Mesothelial cell of epicardium (in vitro differentiated cells): ENCODE results near the genes FOXN4 and C12orf76.

DNA sequence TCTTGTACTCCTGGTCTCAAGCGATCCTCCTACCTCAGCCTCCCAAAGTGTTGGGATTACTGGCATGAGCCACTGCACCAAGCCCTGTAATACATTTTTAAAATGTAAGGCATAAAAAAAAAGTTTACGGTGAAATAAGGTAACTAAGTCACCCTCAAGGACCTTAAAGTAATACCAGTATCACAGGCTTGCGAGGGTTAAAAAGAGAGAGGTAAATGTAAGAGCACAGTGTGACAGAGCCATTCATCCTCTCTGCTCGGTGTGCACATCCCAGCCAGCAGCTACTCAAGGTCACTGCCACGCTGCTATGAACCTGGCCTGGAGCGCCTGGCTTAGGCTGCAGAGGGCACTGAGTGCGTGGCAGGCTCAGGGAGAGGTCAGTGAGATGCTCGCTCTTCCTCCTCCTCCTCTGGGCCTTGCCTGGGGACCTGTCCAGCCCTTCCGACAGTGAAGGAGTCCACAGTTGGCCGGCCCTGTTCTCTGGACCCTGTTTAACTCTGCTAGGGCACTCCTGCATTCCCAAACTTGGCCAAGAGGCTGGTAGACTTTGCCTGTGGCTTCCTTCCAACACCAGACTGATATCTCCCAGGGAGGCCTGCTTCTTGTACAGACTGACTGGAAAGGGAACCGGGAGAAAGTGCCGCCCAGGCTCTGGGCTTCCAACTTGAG is 62.4 kb upstream of the CORO1C start:
- PRO-cap = no peak

GRCh38 chr12:109124817-109125479 is 8.6 kb downstream of the ACACB start:
- PRO-cap = no peak

- PRO-cap = no peak
Observed at GRCh38 chr12:109173819-109174390, 57.5 kb downstream of the ACACB start.

DNA sequence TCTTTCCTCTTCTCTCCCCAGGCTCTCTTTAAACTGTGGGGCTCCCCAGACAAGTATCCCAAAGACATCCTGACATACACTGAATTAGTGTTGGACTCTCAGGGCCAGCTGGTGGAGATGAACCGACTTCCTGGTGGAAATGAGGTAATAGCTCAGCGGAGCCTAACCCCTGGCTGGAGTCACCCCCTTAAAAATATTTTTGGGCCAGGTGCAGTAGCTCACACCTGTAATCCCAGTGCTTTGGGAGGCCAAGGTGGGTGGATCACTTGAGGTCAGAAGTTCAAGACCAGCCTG is 63.5 kb downstream of the FOXN4 start:
- PRO-cap = no peak

DNA sequence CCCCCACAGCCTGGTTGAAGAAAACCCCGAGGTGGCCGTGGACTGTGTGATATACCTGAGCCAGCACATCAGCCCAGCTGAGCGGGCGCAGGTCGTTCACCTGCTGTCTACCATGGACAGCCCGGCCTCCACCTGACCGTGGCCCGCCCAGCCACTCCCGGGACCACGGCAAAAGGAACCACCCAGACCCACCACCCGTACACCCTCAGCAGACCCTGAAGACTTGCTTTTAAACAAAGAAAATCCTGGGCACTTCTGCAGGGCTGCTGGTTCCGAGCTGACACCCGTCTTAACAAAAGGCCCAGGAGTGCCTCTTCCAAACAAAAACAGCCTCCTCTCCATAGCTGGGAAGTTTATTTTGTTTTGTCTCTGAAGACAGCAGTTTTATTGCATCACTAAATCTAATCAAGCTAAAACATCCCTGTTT is 42.8 kb downstream of the FOXN4 start:
- PRO-cap = no peak

DNA sequence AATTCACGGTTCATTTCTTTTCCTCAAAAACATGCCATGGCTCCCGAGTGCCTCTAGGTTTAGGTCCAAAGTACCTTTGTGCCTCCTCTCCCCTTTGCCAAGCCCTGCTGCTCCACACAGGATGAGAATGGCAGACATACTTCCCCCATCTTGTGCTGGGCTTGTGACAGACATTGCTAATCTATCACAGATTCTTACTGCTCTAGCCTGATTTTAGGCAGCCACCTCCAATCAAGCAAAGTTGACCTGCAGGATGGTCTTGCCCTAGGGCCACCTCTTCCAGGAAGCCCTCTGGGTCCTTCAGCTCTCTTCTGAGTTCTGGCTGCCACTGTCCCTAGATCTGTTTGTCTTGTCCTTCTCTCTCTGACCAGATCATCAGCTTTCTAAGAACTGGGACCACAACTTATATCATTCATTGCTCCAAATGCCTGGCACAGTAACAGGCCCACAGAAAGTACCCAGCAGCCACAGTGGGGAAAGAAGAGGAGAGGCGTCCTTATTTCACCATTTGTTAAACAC is 20.5 kb downstream of the FOXN4 start:
- PRO-cap = no peak

DNA sequence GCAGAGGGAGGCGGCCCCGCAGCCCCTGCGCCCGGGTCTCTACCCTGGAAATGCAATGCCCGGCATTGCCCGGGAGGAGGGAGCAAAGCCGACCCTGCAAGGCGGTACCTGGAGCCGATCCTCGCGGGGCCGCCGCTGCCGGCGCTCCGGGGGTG is 196 bp downstream of the FOXN4 start:
- PRO-cap = no peak

DNA sequence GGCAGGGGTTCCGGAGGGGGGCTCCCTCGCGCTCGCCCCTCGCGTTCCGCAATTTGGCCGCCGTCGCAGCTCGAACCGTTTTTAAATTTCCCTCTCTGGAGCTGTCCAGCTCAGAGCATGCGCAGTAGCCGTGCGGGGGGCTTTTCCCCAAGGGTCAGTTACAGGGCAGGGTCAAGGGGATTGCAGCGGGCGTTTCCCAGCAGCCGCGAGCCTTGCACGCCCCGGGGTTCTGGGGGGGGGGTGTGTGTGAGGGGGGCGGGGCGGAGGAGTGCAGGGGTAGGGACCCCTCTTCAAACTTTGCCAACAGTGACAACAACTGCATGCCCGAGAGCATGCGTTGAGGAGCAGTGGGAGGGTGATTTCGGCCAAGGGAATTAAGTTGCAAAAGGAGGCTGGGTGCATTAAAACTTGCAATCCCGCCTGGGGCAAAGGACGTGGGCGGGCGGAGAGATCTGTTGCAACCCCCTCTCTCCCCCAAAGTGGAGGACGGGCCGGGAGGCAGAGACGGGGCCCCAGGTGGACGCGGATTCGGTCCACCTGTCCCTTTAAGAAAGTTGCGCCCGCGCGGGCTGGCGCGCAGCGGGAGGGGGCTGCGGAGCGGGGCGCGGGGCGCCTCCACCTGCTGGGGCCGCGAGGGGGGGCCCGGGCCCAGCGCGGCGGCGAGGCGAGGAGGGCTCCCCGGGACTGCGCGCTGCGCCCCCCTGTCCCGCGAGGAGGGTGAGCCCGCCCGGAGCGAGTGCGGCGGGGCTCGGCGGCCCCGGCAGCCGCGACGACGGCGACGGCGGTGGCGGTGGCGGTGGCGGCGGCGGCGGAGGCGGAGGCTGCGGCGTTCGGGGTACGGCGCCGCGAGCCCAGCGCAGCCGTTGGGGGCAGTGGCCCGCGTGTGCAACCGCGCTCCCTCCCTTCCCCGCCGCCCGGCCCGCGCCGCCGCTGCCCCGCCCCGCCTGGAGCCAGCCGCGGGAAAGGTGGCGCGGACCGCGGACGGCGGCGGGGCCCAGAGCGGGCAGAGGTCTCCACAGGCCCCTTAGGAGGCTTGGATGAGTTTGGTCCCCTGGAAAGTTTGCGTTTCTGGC is at the start of gene FOXN4:
Gene FOXN4, minus strand, starts transcription at position 119 of the 1,073 bp plus-strand sequence.
- PRO-cap = no peak

DNA sequence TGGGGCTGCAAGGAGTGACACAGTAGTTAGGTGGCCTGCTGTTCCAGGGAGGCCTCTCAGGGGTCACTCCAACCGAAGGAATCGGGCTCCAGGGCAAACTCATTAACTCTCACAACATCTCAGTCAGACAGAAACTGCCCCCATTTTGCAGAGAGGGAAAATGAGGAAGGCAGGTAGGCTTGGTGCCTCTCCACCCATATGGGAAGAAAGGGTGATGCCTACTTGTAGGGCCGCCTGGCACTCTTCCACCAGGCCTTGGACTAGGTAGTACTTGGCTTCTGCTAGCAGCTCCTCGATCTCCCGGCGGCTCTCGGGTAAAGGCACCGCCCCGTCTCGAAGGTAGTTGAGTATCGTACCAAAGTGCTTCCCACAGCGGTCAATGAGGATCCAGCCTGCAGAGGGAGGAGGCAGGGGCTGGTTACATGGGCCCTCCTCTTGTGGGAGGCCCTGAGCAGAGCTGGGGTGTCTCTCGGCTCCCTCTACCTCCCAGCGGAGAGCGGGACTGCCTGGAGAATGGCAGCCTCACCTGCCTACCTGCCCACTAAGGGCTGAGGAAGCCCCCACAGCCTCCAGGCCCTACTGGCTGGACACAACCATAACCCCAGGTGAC is 16.6 kb downstream of the KCTD10 start:
- PRO-cap = no peak

DNA sequence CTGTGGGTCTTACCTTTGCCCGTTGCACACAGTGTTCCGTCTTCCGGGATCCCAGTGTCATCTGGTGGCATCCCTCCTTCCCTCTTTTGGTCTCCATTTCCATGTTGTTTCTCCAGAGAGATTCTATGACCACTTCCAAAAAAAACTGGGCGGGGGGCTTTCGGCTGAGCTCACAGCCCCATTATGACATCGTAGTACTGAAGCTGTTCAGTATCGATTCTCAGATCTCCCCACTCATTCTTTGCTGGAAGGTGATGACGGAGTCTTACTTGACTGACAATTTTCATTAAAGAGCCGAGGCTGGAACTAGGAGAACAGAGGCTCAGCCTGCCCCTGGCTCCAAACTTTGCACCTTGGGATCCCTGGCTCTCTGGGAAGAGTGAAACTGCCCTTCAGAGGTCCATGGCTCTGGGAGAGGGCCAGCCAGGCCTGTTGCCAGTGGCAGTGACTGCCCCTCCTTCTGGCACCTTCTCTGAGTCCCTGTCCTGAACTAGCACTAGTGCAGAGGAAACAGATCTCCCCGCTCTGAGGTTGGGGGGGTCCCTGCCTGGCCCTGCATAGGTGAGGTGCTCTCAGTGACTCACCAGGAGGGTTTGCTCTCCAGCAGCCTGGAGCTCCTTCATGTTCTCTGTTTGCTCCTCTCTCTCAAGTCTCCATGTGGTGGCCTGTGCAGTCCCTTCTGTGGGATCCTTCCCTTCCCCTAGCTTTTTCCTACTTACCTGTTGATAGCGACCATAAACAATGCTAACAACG is 22.1 kb downstream of the FAM222A start:
- PRO-cap = no peak

GRCh38 chr12:109863459-109864209 is 16.7 kb downstream of the GLTP start:
- PRO-cap = no peak

GRCh38 chr12:110005274-110005736 is 6.1 kb downstream of the ANKRD13A start:
- PRO-cap = no peak

DNA sequence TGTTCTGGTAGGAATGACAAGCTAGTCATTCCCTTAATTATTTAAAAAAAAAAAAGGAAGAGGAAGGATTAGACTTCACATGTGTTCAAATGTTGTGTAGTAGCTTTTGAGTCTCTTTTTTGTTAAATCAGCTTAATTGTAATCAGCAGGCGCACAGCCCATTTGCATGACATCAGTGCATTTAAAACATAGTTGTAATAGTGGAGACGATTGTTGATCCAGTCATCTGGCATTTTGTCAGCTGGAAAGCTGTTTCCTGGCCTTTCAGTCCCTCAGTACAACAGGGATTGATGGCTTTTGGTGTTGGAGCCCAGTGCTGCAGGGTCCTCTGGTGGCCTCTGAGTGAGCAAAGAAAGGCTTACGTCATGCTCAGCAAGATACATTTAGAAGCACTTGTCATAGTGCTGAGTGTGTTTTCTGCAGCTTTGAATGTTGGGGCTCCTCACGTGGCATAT is 23.9 kb downstream of the C12orf76 start:
- PRO-cap = no peak

DNA sequence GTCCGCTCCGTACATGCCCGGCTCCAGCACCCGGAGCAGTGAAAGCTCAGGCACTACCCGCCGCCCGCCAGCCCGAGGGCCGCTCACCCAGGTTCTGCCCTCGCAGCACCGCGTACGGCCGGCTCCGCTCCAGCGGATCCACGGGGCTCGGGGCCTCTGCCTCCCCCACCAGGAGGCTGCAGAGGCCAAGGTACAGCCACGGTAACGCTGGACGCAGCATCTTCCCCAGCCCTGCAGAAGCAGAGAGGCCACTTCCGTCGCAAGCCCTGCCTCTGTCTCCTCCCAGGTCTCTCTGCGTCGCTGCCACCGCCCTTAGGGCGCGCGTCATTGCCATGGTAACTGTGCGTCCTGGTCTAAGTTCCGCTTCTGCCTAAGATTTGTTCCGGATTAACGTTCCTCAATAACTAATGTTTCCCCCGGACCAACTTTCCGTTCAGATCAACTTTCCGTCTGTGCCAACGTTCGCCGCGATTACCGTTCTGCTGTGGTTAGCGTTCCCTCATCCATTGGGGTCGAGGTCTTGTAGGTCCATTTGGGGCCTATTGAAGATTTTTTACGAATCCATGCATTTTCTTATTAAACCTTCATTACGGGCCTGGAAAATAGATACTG is at the start of gene C12orf76:
Gene C12orf76, minus strand, starts transcription at position 247 of the 612 bp plus-strand sequence.
- PRO-cap = no peak

GRCh38 chr12:110248063-110248511 is 33.0 kb upstream of the ATP2A2 start:
- PRO-cap = no peak

- PRO-cap = no peak
Observed at GRCh38 chr12:110282925-110284216, 2.3 kb downstream of the ATP2A2 start.

GRCh38 chr12:110316399-110316829 is 35.4 kb downstream of the ATP2A2 start:
- PRO-cap = no peak

- PRO-cap = no peak
Observed at GRCh38 chr12:110327445-110328165, 46.6 kb downstream of the ATP2A2 start.

DNA sequence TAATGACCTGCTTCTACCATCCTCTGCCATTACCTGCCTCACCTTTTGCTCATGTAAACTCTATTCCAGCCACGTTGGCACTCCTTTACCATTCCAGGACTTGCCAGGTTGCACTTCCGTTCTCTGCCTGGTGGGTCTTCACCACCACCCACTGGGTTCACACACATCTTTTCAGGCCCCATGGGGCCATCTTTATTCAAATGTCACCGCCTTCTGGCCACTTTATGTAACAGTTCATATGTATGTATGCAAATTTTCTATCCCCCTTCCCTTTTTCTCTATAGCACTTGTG is 57.7 kb downstream of the ATP2A2 start:
- PRO-cap = no peak

DNA sequence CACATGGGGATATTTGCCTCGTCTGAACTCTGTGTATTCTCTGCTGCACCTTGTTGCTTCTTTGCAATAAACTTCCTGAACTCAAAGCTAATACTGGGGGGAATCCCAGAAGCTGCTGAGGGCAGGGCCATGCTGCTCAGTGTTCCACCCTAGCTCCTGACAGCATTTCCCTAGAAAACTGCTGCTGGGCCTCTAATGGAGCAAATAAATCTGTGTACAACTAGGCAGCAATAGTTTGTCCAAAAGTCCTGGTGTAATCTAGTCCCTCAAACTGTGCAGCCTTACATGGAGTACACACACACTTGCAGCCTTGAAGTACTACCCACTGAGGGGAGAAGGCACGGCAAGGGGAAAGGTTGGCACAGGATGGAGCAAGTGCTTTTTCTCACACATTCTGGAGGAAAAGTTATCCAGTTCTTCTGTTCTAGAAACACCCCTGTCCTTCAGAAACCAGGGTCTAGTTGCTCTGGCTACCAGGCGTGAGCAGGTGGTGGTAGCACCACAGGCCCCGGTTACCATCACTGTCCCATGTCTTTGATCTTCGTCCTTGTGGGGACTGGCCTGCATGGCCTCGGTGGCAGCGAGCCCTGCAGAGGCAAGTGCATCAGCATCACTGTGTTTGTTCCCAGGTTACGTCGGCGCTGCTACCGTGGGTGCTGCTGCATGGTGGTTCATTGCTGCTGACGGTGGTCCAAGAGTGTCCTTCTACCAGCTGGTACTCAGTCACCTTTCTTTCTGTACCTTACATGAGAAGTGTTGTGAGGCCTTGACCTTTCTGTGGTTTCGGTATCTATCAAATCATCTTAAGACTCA is 59.0 kb downstream of the ANAPC7 start:
- PRO-cap = no peak